ENCODE measurements around a stretch of chr18.

DNA sequence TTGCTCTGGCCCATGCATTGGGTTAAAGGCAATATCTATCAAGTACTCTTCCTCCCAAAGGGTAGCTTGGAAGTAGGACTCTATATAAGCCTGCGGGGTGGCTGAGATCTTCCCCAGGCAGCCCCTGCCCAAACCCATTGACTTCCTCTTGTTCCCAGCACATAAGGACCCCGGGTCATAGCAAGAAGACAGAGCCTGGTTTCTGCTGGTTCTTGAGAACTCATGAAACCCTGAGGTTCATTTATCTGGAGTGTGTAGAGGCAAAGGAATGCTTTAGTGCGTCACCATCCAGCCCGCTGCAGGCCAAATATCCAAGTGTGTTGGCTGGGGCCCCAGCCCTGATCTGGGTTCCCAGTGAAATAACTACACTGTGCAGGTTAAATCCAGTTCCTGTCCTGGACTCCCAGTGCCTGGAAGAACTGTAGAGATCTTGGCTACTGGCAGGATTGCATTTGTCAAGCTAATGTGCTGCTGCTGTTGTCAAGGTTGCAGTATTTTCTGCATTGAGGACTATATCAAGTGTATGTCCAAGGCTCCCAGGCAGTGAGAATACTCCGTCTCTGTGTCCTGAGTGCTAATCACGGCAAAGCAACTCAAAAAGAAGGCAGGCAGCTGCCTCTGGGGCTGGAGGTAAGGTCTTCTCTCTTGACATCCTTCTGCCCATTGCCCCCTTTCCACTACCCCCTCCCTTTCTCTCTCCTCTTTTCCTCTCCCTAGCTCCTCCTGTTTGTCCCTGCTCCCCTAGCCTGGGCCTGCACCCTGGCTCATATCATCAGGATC is 90.0 kb downstream of the MAPK4 start:
- PRO-cap: bidirectional peak, plus-strand start at position 386 of the sequence, minus-strand start at position 224 of the sequence
- RAMPAGE, long total RNA: no peak

- PRO-cap: no peak
- RAMPAGE, long total RNA: no peak
Observed at GRCh38 chr18:50748186-50748661, 71.6 kb downstream of the MRO start.

DNA sequence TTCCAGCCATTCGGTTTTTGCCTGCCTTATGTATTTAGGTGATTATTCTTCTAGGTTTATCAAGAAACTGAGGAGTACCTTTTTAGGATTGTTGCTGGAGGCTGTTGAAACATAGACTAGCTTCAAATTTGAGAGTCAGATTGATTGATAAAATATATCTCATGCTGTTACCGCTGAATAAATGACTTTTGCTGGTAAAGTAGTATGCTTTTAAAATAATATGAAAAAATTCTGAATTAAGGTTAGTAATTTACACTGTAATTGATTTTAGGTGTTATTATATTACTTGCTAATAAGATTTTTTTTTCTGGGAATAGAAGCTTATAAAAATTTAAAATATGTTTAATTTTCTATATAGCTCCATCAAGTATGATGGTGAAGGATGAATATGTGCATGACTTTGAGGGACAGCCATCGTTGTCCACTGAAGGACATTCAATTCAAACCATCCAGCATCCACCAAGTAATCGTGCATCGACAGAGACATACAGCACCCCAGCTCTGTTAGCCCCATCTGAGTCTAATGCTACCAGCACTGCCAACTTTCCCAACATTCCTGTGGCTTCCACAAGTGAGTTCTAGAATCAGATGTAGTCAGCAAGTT is 24.5 kb downstream of the SMAD4 start:
- PRO-cap: no peak
- RAMPAGE, long total RNA: no peak

DNA sequence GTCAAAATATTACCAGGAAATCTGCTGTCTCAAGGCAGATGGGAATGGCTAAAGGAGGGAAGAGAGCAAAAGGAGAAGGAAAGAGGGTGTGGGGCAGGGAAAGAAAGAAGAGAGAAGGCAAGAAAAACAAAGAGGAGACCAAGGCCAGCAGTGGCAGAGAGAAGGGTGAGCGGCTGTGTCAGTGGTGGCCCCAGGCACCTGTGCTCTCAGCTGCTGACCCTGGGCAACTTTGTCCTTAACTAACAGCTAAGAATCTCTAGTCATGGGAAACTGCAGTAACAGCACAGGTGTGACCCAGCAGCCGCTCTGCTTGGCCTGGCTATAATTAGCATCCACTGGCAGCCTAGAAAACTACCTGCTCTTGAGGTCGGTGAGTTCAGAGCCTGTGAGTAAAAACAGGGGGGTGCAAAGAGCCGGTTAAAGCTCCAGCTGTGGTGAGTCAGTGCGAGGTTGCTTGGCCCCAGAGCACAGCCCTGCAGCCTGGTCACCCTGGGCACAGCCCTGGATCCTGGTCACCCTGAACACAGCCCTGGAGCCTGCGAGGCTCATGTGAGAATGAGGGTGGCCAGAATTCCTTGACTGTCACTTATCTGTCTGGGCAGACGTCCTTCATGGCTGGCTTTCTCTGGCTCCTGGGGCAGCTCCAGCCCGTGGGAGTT is 249.8 kb upstream of the MEX3C start:
- PRO-cap: no peak
- RAMPAGE, long total RNA: no peak

- PRO-cap: no peak
- RAMPAGE, long total RNA: no peak
Observed at GRCh38 chr18:51654945-51655298, 457.4 kb upstream of the MEX3C start.

- PRO-cap: no peak
- RAMPAGE, long total RNA: no peak
Observed at GRCh38 chr18:52341805-52342378, 1.9 kb downstream of the DCC start.

GRCh38 chr18:55264056-55264524 is 304.8 kb upstream of the CCDC68 start:
- PRO-cap: no peak
- RAMPAGE, long total RNA: no peak

GRCh38 chr18:55302288-55302993 is 285.6 kb downstream of the TCF4 start:
- PRO-cap: no peak
- RAMPAGE, long total RNA: no peak

DNA sequence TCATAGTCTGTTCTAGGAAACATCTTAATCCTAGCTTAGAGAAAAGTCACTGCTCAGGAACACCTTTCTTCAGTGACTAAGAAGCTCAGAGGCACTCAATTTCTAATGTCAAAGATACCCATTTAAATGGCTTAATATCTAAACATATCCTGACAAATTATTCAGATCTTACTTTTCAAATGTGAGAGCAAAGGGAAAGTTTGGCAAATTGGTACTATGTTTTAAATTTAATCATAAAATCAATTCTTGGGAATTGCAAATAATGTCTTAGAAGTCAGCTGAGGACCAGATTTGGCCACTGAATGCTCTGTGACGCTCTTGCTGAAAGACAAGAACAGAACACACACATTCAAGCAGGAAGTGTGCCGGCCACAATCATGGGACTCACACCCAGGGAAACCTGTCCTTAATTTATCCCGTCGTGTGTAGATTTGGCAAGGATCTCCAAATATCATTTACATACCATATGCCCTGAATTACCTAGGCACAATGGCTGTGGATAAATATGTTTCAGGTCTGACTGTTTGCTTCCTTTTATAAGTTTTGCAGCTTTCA is 253.2 kb downstream of the TCF4 start:
- PRO-cap: no peak
- RAMPAGE, long total RNA: no peak

DNA sequence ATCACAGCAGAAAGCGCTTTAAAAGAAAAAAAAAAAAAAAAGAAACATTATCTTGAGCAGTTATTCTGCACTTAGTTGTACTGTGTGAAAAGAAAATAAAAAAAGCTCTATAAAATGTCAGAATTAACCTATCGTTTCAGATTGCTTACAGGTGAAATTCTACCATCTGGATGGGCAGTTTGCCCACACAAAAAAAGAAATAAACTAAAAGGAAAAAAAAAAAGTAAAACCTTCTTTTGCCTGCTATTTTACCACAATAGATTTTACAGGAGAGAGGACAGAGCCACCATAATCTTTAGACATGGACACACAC is 167.2 kb downstream of the TCF4 start:
- PRO-cap: no peak
- RAMPAGE, long total RNA: no peak

DNA sequence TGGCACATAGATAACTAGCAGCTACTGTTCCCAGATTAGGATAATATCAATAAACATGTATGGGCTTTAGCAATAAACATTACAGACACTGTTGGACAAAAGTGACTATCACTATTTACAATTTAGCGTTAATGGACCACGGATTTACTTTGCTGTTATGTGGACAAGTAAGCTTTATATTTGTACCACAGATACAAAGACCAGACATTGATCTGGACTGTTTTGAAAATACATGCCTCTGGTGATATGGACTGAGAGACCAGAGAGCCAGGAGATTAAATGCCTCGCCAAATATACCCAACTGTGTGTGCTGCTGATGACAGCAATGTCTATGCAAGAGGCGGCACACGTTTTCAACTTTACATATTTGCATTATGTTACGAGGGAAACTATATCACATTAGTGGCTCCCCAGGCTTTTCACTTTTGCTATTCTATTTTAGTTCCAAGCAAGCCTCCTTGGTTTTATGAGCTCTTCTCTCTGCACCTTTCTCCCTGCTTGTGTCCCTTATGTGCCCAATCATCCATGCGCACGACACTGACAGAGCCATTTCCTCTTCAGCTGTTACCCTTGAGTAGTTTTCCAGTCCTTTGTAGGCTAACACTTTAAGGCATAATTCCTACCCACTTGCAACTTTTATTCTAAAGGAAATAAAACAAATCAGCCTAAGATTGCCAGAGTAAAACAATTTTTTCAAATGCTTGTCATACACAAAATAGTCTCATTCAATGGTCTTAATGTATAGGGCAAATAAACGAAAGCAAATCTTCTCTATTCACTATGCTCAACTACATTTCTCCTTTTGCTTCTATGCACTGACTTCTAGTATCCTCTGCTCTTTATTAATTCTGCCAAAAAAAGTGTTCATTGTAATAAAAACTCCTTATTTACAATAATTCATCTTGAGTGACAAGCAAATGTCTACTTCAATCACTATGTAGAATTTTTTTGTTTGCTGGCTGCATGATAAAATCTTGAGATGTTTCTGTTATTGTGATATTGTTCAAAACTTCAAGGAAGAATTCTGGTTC is 154.3 kb downstream of the TCF4 start:
- PRO-cap: no peak
- RAMPAGE, long total RNA: start-site peak on the minus strand centred at position 697 of the sequence, 976 bp wide, 20 reads

GRCh38 chr18:55477400-55478018 is 110.5 kb downstream of the TCF4 start:
- PRO-cap: bidirectional peak, plus-strand start at chr18:55477777, minus-strand start at chr18:55477575
- RAMPAGE, long total RNA: no peak

DNA sequence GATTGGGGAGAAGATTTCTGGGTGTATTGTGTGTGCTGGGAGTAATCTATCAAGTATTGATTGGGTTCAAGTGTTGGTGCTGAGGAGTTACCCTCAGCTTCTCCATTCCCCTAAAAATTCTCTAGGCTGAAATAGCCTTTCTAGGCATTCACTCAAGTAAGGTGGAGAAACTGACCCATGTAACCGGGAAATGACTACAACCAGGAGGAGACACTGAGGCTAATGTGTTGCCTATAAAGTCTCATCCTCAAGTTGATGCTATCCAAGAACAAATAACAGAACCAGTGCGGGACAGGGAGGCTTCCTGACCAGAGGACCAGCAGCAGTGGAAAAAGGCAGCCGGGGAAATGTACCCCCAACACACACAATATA is 80.2 kb downstream of the TCF4 start:
- PRO-cap: no peak
- RAMPAGE, long total RNA: no peak

GRCh38 chr18:55585035-55585650 is 2.8 kb downstream of the TCF4 start:
- PRO-cap: no peak
- RAMPAGE, long total RNA: no peak

GRCh38 chr18:55721412-55721693 is 133.4 kb upstream of the TCF4 start:
- PRO-cap: no peak
- RAMPAGE, long total RNA: no peak

DNA sequence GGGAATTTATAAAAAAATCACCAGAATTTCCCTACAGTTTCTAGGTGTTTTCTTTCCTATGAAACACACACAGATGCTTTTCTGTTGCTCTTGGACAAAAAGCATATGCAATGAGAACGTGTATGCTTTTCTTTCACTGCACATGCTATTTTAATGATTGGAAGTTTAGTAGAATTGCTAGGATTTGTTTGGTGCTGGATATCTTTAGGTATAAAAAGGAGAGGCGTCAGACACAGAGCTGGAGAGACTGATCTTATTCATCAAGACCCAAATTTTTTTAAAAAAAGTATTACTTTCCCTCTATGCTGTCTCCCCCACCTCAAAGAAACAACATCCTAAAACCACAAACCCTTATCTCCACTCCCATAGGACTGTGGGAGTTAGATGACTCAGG is 144.0 kb upstream of the TCF4 start:
- PRO-cap: no peak
- RAMPAGE, long total RNA: no peak

- PRO-cap: no peak
- RAMPAGE, long total RNA: no peak
Observed at GRCh38 chr18:56267290-56267697, 371.1 kb downstream of the TXNL1 start.

DNA sequence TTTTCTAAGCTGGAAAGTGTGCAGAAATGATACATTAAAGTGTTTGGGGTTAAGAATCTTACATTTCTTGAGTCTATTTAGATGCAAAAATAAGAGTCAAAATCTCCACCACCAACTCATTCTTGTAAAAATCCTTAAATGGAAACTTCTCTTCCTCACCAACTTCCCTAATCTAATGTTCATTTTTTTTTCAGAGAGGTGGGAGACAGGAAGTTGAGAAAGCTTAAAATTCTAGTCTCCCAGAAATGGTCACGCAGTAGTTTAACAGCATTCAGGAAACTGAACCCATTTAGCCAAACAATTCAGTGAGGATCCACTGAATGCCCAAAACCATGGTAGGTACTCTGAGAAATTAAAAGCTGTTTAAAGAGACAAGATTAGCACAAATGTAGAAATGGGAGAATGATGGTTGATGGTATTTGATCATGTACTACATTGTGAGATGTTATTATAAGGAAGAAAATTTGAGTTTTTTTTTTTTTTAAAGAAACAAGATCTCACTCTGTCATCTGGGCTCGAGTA is 68.9 kb downstream of the TXNL1 start:
- PRO-cap: no peak
- RAMPAGE, long total RNA: no peak

DNA sequence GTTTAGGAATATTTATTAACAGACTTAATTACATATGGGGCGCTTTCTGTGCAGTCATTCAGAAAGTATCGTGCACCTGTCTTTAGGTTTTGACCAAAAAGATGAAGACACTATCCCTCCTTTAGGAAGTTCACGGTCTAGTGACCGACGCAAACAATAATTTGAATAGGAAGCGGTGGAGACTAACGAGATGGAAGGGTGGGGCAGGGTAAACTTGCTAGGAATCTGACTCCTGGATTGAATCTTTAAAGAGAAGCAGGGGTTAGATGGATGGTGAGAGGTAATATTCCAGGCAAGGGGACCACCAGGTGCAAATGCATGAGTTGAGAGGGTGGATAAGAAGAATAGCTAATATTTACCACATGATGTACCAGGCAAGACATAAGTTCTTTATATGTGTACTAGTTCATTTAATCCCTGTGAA is 681 bp upstream of the TXNL1 start:
- PRO-cap: no peak
- RAMPAGE, long total RNA: no peak

DNA sequence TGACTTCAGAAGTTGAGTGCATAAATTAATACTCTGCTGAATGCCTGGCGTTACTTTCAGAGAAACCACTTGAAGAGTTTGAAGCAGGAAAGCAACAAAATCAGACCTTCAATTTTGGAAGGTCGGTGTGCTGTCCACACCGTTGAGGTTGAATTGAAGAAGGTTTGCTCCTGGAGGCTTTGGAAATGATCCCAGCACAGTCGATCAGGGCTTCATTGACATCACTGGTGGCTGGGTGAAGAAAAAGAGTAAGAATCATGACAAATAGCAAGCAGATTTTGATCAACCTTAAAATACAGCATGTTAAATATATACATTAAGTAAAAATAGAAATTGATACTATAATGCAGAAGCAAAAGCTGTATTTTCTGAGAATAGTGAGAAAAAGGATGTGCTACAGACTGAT is 171.0 kb upstream of the BOD1L2 start:
- PRO-cap: no peak
- RAMPAGE, long total RNA: start-site peak on the plus strand centred at position 158 of the sequence, 255 bp wide, 7 reads

All from vagina (tissue), 1 donor.